Skin of body (tissue), 2 donors: ENCODE data around the genes SP100 and GPR55.

- RAMPAGE, long total RNA = no peak
Measured at GRCh38 chr2:229573053-229573543, 141.3 kb downstream of the DNER start.

DNA sequence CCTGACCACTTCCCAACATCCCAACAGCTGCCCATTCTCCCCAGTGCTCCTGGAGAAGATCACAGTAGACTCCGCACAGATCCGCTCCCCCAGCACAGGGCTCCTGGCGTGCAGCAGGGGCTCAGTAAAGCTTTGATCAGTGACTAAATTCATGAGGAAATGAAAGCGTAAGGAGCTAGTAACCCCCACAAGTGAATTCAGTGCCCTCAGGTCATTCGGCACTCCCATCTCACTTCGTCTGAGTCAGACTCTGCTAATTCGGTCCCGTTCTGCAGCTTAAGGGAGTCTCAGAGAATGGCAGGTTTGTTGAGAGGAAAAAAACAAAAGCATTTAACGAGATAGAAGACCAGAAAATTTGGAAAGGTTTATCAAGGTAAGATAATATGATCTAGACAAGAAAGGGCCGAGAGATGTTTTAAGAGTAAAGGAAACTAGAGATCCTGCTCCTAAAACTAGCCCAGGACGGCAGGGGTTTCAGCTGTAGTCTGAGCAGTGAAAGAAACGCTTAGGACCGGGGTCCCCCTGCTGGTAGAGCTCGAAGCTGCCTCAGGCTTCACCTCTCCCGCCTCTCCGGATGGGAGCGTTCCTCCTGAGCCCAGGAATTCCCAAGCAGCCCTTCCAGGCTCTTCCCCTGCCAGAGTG, 127.5 kb downstream of the DNER start:
- RAMPAGE, long total RNA = no peak

GRCh38 chr2:229714860-229715686, 718 bp upstream of the DNER start:
- RAMPAGE, long total RNA = no peak

GRCh38 chr2:230086576-230086973, 17.9 kb upstream of the SLC16A14 start:
- RAMPAGE, long total RNA = no peak

DNA sequence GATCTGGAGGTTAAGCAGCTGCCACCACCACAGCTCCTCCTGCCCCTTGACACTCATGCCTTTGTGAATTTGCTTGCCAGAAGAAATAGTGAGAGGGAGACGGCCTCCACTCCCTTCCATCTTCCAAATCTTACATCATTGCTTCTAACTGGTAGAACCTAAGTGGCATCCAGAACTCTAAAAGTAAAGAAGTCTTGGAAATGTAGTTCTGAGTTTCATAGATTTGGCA, 74.0 kb upstream of the SLC16A14 start:
- RAMPAGE, long total RNA = no peak

- RAMPAGE, long total RNA = no peak
Measured at GRCh38 chr2:230166571-230166906, 53.2 kb downstream of the SP110 start.

GRCh38 chr2:230318503-230319597, 8.1 kb upstream of the SP140L start:
- RAMPAGE, long total RNA = no peak

- RAMPAGE, long total RNA = no peak
Measured at GRCh38 chr2:230409339-230409548, 6.8 kb upstream of the SP100 start.

DNA sequence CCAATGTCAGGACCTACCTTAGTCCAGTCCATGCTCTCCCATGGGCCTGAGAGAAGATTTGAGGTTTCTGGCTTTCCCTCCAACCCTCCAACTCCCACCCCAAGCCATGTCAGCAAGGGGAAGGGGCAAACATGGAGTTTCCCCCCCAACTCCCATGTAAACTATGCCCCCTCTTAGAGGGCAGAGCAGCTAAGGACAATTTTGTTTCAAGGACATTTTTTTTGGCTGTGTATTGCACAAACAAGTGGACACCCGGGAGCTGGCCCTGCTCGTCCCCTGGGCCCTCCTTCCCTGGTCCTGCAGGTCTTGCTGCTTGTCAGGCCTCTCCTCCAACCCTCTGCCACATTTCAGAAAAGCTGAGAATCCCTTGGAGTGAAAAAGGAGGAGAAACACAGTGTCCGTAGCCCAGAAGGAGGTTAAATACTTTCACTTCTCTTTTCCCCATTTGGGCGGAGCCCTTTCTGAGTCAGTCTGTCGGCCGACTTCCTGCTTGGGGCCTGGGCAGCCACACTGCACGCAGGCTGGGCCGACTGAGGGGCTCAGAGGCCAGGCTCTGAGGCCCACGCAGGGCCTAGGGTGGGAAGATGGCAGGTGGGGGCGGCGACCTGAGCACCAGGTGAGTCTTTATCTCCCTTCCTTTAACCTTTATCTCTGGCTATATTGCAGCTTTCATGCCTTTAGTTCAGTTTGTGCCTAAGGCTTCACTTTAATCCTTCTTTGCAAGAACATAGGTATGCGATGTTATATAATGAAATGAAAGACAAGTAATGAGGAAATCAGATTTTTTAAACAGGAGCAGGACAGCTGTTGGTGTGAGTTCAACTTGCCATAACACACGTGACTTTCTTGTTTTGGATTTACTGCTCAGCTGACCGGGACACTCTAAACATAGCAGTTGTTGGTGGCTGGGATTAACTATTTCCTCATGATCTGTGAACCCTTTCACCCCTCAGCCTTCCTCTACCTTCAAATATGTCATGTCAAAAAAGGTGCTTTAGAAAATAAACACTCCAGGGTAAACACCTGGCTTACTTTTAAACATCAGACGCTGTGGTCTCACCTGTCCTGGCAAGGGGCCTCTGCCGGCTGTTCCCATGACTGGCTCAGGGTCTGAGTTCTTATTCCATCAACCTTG, at the start of gene SP100:
SP100 (plus strand) TSS at position 489 of the 1,135 bp plus-strand sequence.
- RAMPAGE, long total RNA = no peak

- RAMPAGE, long total RNA = no peak
Measured at GRCh38 chr2:230601453-230601862, 111.2 kb upstream of the CAB39 start.

- RAMPAGE, long total RNA = no peak
Measured at GRCh38 chr2:230668500-230669229, 44.0 kb upstream of the CAB39 start.

GRCh38 chr2:230687371-230687760, 25.3 kb upstream of the CAB39 start:
- RAMPAGE, long total RNA = no peak

- RAMPAGE, long total RNA = no peak
Measured at GRCh38 chr2:230690871-230691304, 21.8 kb upstream of the CAB39 start.

- RAMPAGE, long total RNA = no peak
Measured at GRCh38 chr2:230895610-230896396, 29.2 kb downstream of the GPR55 start.

GRCh38 chr2:230925109-230925557, at the start of gene GPR55:
GPR55 (minus strand) TSS chr2:230925242.
- RAMPAGE, long total RNA = no peak

- RAMPAGE, long total RNA = no peak
Measured at GRCh38 chr2:230981904-230982125, 14.1 kb upstream of the SPATA3 start.

GRCh38 chr2:231057592-231057949, 904 bp downstream of the PSMD1 start:
- RAMPAGE, long total RNA = no peak

GRCh38 chr2:231306815-231307559, 88.5 kb upstream of the B3GNT7 start:
- RAMPAGE, long total RNA = no peak

DNA sequence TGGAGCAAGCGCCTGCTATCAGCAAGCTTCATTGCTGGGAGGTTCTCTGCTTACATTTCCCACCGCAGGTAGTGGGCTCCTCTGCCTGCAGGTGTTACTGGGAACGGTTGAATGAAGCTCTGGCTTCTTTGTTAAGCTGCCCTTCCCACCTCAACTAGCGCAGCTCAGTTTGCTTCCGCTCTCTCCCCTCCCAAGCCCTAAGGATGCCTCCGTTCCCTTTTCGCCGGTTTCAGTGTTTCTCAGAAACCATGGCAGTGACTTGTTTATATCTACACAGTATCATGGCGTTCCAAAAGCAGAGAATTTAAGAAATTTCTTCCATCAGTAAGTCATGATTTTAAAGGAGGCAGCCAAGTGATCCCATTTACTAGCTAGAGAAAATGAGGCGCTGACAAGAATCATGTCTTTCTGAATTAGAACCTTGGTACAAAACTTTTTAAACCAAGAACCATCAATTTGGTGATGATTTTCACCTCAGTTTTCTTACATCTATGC, 72.1 kb upstream of the B3GNT7 start:
- RAMPAGE, long total RNA = no peak

GRCh38 chr2:231392979-231394027, 2.2 kb upstream of the B3GNT7 start:
- RAMPAGE, long total RNA = no peak